PC-3 (cell line): ENCODE data around the genes ARMC12 and MAPK13.

- RAMPAGE, long total RNA: no peak
Measured at GRCh38 chr6:35300791-35301312, 3.2 kb downstream of the DEF6 start.

DNA sequence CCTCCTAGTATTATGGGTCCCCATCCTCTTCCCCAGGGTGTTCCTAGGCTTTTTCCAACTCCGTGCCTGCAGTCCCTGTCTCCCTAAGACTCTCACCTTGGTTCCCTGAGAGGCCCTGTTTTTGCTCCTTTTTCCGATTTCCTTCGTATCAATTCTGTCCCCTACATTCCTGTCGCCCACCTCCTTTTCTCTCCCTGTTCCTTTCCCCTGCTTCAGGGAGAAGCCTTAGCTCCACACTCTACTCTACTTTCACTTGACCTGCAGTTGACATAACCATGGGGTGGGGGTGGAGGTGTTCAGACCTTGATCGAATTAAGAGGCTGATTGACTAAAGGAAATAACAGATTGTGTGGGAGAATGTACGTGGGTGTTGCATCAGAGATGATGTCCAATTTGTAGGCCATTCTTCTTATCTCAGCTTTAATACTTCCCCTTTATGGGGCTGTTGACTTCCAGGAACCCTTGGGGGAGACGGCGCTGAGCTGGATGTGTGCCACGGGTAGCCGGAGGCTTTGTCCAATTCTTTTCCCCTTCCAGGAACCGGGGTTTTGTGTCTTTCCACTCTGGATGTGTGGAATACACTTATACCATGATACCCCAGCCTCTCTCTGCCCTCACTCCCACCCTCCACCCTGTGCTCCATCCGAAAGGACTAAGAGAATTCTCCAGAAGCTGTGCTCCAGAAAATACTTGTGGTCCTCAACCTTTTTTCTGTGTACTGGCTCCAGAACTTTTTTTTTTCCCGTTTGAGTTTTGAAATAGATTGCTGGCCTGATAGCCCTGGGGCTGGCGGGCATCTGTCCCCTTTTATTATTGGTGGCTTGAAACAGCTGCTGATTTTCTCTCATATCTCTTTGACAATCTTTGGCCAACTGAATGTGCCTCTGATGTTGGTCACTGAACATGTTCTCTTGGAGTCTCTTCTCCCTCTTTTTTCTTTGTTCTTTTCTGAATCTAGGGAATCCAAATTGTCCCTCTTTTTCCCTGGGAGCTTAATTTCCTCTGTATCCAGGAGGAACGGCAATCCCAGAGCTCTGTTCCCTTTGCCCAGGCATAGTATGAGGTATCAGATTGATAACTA, 1.2 kb downstream of the PPARD start:
- RAMPAGE, long total RNA: no peak

DNA sequence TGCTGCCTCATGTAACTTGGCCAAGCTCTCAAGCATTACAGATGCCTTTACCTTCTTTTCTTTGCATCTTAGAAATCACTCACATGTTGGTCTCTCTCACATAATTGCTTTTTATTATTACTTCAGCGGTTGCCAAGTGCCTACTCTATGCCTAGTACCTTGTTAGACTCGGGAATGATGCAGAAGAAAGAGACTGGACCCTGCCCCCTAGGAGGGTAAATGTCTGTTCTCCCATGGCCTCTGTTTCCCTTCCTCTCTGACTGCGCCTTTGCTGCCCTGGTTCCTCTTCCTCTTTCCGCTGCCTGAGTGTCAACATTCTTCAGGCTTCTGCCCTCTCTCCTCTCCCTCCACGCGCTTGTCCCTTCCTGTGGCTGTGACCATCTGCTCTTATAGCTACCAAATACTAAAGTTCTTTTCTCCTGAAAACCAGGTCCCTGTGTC, 28.7 kb downstream of the PPARD start:
- RAMPAGE, long total RNA: no peak

GRCh38 chr6:35385669-35386230, 43.4 kb downstream of the PPARD start:
- RAMPAGE, long total RNA: no peak

DNA sequence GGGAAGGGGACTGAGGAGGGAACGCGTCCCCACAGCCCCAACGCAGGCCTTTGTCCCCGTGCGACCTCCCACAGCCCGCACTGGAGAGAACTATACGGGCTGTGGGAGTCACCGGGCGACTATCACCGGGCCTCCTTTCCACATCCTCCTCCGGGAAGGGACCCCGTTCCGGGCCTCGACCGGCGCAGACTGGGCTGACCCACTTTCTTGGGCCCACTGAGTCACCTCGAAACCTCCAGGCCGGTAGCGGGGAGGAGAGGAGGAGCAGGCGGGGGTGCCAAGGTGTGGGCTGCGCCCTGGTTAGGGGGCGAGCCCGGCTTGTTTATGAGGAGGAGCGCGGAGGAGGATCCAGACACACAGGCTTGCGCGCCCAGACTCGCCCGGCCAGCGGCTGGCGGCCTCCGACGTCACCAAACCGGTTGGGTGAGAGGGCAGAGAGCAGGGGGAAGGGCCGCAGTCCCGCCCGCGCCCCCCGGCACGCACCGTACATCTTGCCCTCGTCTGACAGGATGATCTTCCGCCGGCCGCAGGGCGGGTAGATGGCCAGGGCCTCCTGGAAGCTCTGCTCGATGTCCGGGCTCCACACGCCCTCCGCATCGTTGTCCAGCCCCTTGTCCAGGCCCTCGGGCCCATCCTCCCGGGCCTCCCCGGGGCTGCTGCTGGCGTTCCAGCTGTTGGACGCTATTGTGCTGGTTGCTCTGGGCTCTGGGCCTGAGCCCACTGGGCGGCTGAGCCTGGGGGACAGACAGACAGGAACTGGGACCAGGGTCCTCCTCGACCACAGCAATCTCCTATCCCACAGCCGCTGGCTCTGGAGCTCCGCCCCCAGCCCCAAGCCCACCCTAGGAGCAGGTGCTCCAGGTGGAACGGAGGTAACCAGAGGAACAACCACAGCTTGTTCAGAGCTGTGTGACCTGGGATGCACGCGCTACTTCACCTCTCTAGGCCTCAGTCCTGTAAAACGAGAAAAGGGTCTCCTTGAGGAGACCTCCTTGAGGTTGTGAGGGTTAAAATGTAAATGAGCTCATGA, 10.6 kb downstream of the TEAD3 start:
- RAMPAGE, long total RNA: no peak

- RAMPAGE, long total RNA: no peak
Measured at GRCh38 chr6:35582297-35583150, 69.8 kb upstream of the TULP1 start.

GRCh38 chr6:35636826-35637252, 51.9 kb downstream of the FKBP5 start:
- RAMPAGE, long total RNA: no peak

GRCh38 chr6:35684321-35684831, 4.3 kb downstream of the FKBP5 start:
- RAMPAGE, long total RNA: no peak

GRCh38 chr6:35687185-35687456, 1.6 kb downstream of the FKBP5 start:
- RAMPAGE, long total RNA: no peak

DNA sequence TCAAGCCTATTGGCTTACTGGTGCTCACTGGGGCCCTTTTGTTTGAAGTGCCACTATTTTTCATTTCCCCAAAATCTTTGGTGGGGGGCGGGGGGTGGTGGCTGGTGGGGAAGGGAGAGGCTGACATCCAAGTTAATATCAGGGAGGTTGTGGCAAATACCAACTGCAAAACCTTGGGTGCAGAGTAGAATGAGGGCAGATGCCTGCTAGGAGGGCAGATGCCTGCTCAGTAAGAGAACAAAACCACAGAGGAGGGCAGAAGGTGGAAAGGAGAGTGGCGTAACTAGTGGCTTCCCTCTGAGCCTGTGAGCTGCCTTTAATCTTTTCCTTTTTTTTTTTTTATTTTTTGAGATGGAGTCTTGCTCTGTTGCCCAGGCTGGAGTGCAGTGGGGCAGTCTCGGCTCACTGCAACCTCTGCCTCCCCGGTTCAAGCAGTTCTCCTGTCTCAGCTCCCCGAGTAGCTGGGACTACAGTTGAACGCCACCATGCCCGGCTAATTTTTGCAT, 6.7 kb upstream of the ARMC12 start:
- RAMPAGE, long total RNA: no peak

GRCh38 chr6:35736680-35737359, at the start of gene ARMC12:
Gene ARMC12, plus strand, starts transcription at chr6:35737032.
- RAMPAGE, long total RNA: no peak

DNA sequence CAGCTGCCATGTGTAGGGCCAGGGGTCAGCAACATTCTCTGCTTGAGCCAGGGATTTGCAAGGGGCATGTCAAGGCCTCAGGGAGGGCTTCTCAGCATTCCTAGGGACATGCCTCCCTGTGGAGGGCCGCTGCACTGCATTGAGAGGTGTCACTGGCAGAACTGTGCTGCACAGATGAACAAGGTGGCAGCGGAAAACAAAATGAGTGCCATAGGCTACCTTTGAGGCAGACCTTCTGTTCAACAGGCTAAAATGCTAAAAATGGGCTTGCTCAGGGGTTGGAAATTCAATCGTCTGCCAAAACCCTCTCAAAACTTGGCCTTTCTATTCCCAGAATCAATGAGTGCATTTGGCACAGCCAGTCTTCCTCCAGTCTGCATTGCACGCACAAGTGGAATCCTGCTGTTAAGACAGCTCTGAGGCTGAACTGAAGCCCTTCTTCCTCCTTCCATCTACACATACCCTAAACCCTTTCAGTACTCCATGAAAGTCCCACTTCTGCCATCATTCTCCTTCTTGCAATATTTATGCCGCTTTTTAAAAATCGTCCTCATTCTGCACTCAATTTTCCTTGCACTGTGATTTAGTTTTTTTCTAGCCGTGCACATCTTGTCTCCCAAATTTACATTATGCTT, 51.7 kb upstream of the SRPK1 start:
- RAMPAGE, long total RNA: no peak

- RAMPAGE, long total RNA: no peak
Measured at GRCh38 chr6:36067699-36068414, 40.2 kb downstream of the MAPK14 start.

- RAMPAGE, long total RNA: no peak
Measured at GRCh38 chr6:36107295-36107782, 23.0 kb upstream of the MAPK13 start.

- RAMPAGE, long total RNA: start-site peak on the plus strand at chr6:36130506-36130549, 18 and 24 reads in 2 replicates
Measured at GRCh38 chr6:36130148-36131191, at the start of gene MAPK13. Gene MAPK13, plus strand, starts transcription at chr6:36130513.

DNA sequence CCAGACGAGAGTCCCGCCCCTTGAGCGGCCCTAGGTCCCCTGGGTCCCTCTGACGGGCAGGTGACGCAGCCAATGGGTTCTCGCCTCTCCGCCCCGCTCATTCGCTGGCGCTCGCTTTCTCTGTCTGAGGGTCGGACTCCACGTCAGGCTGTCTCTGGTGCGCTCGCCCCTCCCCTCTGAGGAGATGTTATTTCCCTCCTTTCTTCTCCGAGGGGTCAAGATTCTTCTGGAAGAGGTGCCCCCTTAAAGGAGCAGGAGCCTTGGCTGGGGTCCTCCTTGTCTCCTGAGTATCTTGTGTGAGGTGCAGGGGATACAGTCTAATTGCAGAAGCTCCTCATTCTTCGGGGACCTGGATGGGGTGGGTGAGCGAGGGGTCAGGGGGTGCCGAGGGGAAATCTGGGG, 720 bp downstream of the BRPF3 start:
- RAMPAGE, long total RNA: no peak

GRCh38 chr6:36314054-36314727, 22.5 kb downstream of the BNIP5 start:
- RAMPAGE, long total RNA: no peak

- RAMPAGE, long total RNA: no peak
Measured at GRCh38 chr6:36335583-36336101, 1.0 kb downstream of the BNIP5 start.

- RAMPAGE, long total RNA: no peak
Measured at GRCh38 chr6:36345549-36346318, 9.0 kb upstream of the BNIP5 start.

DNA sequence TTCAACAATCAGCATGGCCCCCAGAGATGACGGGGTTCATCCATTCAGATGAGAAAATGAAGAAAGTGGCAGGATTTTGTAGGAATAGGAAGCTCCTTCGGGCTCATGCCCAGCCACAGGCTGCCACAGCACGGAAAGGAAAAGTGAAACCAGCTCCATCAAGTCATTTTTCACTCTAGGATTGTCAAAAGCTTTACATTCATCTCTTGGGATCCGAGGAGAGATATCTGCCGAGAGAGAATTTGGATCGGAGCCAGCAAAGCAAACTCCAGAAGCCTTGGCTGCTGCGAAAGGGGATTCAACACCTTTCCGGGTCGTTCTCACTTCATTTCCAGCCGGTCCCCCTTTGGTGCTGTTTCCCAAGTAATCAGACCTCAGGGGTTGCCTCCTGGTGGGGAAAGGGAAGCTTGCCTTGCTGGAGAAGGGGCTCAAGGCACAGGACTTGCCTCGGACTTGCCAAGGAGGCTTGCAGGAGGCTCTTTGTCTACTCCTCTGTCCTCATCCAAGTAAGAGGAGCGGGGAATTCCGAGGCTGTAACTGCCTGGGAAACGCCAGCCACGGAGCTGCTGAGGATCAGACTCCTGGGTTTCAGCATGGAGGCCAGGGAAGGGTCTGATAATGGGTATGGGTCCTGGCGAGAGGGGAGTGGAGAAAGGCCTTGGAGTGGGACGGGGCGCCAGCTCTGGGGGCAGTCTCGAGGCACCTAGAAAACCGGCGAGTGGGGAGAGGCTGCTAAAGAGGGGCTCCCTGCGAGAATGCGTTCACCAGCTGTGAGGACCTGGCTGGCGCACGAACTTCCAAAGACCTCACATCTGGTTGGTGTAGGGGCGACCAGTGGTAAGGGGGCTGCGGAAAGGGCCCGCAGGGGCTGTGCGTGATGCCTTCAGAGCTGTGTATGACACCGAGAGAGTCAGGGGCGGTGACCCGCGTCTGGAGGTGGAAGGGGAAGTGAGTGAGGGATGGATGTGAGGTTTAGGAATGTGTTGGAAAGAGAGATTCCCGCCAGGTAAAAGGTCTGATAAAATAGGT, 730 bp downstream of the ETV7 start:
- RAMPAGE, long total RNA: no peak